Measurements from ENCODE around the genes CHD1, SLCO4C1 and PAM.

DNA sequence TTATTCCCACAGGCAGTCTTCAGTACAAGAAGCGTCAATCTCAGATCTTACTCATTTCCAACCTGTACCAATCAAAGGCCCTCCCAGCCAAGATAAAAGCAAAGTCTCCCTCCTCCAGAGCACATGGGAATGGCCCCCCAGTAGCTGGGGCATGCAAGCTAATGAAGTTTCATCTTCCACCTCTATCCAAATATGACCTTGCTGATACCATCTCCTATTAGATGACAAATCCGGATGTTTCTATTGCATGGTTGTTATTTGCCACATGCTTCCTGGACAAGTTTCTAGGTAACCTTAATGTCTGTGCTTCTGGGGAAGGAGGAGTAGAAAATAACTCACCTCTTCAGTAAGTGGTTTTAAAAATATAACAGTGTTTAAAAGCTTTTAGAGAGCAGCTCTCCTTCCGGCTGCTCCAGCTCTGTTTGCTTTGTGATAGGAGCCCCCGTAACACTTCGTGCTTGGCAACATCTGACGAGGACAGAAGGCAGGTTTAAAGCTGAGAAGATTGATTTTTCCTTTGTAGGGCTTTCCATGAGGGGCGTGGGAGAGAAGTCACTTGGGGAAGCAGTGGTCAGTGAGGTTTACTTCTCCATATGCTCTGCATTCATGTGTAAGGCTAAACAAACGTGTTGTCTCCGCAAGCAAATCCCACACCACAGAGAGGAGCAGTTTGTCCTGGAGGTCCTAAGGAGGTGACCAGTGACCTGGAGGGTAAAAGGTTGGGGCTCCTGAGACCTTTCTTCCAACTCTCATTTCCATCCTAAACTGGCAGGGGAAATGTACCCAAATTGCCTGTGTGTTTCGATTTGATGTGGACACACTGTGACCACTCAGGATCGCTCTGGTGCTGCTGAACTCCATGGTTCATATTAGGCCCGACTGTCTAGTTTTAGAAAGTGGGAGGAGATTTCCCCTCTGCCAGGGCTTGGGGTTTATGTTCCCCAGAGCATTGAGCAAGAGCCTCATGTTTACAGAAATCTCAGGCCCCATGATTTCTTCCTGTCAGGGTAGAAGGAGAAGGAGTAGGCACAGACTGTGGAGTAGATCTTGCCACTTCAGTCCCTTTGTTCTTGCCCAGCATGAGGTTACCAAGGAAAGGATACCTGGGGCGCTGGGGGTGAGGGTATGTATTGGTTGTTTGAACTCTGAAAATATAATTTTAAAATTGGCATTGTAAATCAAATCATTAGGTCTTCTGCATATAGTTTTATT, 40.5 kb upstream of the GLRX start:
- PRO-cap: no peak

- PRO-cap: no peak
Measured at GRCh38 chr5:95935489-95936211, 26.0 kb downstream of the ELL2 start.

DNA sequence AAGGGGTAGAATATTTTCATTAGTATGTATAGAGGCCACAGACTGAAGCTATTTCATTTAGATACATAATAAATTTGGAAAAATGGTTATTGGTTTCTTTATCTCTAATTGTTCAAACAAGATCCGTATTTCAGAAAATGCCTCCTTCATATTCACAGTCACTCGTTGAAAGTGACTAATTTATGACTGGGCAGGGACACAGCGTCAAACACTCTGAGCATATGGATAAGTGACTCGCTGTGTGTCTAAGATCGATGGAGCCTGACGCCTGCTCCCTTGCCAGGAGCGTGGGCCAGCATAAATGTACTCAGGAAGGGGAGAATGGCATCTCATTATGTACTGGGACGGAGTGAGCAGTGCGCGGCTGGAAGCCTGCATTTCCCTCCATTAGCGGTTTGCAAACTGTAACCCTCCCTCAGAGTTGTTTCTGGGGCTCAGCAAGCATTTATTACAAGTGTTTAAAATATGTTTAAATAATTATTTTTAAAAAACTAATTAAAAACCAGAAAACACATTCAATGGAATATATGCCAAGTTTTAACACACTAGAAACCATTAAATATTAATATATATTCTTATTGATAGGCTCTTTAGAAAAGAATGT, 79.8 kb upstream of the CAST start:
- PRO-cap: no peak

GRCh38 chr5:96931524-96932034, 4.3 kb upstream of the LNPEP start:
- PRO-cap: no peak

- PRO-cap: no peak
Measured at GRCh38 chr5:97178678-97179259, 4.3 kb downstream of the RIOK2 start.

DNA sequence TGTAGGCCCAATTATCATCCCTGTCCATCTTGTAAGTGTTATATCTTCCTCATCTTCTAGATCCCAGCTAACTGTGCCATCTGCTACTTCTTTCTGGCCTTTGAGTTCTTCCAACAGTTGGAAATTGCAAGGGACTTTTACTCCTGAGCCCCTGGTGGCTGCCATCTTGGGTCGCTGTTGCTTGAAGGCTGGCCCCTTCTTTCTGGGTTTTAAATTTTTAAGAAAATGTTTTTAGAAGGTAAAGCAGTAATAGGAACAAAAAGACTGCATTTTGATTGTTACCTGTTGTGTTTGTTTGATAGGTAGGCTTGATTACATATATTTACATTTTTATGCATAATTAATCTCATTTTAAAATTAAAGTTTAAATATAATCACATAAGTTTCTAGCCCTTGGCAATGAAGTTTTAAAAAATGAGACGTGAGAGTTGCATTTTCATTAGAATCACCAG, 153.9 kb upstream of the RIOK2 start:
- PRO-cap: no peak

DNA sequence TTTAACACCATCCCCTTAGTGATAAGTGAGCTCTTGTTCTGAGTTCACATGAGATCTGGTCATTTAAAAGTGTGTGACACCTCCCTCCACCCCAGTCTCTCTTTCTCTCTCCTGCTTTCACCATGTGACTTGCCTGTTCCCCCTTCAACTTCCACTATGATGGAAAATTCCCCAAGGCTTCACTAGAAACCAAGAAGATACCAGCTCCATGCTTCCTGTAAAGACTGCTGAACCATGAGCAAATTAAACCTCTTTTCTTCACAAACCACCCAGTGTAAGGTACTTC, 475.2 kb upstream of the RGMB start:
- PRO-cap: no peak

DNA sequence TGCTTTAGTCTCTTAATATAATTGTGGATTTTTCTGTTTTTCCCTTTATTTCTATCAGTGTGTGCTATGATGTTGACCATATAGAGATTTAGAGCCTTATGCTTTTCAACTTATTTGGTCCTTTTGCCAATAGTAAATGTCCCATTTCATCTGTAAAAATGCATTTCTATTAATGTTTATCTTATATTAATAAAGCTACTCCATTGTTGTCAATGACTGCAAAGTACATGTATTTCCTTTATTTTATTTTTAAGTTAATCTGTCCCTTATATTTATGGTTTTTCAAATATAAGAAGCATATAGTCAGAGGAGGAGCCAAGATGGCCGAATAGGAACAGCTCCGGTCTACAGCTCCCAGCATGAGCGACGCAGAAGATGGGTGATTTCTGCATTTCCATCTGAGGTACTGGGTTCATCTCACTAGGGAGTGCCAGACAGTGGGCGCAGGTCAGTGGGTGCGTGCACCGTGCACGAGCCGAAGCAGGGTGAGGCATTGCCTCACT, 227.1 kb upstream of the RGMB start:
- PRO-cap: unidirectional peak, plus-strand start at position 306 of the sequence

DNA sequence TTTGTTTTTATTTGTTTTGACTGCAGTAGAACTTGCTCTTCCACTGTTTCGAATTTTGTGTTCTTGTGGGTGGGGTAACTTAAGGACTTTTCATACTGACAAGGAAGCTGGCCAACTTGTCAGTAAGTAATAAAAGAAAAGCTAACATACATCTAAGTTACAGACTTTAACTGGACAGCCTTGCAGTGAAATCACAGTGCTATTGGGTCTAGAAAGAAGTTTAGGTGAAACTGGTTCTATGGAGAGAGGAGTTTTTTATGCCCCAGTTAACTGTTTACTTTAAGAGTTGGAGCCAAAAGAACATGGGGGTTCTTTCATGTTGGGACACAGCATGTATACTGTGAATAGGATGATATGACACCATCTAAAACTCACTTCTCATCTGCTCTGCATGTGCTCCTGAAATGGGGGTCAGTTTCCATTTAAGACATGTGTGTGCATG, 13.2 kb downstream of the RGMB start:
- PRO-cap: no peak

DNA sequence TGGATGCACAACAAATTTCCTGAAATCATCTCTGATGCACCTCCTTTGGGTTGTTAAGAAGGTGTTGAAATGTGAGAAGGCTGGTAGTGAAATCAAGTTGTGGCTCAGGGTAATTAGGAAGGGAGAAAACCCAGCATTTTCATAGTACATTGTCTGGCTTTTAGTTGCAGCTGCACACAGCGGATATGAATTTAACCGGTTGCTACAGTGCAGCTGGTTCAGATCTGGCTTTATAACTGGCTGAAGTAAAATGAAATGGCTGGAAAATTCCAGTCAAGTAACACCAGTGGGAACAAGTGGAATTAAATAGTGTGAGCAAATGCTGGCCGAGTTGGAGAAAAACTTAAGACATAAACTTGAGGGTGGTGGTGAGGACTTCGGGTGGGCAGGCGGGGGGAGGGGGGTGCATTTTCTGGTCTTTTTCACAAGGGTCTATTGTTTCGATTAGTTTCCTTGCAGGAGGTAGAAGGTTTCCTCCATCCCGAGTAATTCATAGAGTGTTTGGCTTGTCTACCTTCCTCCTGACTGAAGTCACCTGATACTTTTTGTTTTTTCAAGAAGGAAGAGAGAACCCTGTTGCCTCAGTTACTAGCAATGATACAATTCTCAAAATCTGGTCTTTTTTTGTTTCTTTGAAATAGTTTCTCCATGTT, 17.8 kb downstream of the RGMB start:
- PRO-cap: no peak

- PRO-cap: no peak
Measured at GRCh38 chr5:98803161-98803414, 29.6 kb downstream of the RGMB start.

DNA sequence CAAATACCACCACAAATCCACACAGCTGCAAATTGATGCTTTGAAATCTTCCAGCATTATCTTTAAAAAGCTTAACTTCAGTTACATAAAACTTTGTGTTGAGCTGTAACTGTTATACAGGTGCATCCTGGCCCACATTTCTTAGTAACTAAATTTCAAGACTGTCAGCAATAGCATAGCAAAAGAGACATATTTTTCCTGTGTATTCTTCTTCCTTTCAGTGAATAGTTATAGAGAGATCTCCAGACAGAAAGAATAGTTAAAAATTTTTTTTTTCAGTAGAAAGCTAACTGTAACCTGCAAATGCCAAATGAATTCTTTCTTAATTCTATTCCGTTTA, 6.6 kb downstream of the CHD1 start:
- PRO-cap: no peak

- PRO-cap: bidirectional peak, plus-strand start at chr5:98928755, minus-strand start at chr5:98928976; bidirectional peak, plus-strand start at chr5:98929225, minus-strand start at chr5:98929096
Measured at GRCh38 chr5:98928822-98929326, at the start of gene CHD1. TSS of gene CHD1 (minus strand) at chr5:98929007.

DNA sequence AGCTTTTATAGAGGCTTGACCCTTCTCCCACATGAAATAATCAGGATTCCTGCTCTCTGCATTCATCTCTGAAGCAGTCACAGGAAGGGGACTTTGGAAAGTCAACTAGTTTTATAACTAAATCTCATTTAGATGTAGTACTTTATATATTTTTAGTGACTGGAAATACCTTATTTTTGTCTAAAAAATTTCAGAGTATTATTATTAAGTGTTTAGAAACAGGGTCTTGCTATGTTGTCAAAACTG, 92.0 kb upstream of the CHD1 start:
- PRO-cap: no peak

GRCh38 chr5:99025292-99025802, 96.5 kb upstream of the CHD1 start:
- PRO-cap: no peak

DNA sequence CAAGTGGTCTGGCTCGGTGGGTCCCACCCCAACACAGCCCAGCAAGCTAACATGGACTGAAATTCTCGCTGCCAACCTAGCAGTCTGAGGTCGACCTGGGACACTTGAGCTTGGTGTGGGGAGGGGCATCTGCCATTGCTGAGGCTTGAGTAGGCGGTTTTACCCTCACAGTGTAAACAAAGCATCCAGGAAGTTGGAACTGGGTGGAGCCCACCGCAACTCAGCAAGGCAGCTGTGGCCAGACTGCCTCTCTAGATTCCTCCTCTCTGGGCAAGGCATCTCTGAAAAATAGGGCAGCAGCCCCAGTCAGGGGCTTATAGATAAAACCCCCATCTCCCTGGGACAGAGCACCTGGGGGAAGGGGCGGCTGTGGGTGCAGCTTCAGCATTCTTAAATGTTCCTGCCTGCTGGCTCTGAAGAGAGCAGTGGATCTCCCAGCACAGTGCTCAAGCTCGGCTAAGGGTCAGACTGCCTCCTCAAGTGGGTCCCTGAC, 109.0 kb upstream of the CHD1 start:
- PRO-cap: no peak

- PRO-cap: no peak
Measured at GRCh38 chr5:100049106-100049742, 485.9 kb upstream of the FAM174A start.

- PRO-cap: bidirectional peak, plus-strand start at chr5:102296394, minus-strand start at chr5:102296442; unidirectional peak, minus-strand start at chr5:102296643
Measured at GRCh38 chr5:102295548-102296875, at the start of gene SLCO4C1. TSS of gene SLCO4C1 (minus strand) at chr5:102296284.

DNA sequence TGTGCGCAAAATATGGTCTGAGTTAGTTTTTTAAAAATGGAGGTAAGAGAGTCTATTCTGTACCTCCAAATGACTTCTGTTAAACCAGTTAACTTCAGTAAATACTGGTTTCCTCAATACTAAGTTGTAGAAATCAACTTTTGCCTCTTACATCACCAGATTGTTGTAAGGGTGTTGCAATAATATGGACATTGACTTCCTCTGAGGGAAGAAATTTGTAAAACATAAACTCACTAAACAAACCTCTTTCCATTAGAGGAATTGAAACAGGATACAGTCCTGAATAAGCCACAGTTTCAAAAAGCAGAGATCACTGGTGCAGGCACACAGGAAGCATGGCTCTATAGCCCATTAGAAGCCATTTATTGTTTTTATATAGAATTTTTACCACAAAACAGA, 32.7 kb upstream of the SLCO6A1 start:
- PRO-cap: no peak

DNA sequence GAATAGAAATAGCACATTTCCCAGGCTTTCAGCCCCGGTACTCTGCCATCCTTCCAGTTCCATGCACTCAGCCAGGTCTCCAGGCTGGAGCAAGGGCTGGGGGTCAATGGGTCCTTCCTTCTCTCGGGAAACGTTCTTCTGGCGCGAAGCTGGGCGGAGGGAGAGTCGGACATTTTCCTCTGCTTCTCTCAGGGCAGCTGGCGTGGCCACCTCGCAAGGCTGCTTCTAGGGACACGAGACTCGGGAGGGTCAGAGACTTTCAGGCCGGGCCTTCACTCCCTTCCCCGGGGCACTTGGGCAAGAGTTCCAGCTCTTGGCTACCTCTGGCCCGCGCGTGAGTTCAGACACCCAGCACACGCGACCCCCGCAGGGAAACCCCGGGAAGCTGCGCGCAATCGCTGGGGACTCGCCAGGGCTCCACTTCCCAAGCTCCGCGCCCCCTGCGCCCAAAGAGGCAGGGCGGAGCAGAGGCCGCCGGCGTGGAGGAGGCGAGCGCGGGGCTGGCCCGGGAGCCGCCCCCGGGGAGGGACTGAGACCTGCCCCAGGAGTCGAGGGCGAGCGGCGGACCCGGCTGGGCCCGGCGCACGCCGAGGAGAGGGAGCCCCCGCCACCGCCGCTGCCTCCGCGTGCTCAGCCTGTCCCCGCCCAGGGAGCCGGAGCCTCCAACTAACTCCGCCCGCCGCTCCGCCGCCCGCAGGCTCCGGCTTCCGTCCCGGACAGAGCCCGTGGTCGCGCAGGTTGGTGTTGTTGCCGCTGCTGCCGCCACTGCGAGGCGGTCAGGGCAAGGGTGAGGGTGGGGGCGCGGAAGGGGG, at the start of gene PAM:
Gene PAM (plus strand): TSS at position 694 of the 812 bp plus-strand sequence.
- PRO-cap: bidirectional peak, plus-strand start at position 66 of the sequence, minus-strand start outside the sequence; bidirectional peak, plus-strand start at position 457 of the sequence, minus-strand start at position 459 of the sequence; bidirectional peak, plus-strand start at position 665 of the sequence, minus-strand start at position 531 of the sequence

Data from endodermal cell (in vitro differentiated cells).